ENCODE data around the genes BBLN and SPOUT1.

DNA sequence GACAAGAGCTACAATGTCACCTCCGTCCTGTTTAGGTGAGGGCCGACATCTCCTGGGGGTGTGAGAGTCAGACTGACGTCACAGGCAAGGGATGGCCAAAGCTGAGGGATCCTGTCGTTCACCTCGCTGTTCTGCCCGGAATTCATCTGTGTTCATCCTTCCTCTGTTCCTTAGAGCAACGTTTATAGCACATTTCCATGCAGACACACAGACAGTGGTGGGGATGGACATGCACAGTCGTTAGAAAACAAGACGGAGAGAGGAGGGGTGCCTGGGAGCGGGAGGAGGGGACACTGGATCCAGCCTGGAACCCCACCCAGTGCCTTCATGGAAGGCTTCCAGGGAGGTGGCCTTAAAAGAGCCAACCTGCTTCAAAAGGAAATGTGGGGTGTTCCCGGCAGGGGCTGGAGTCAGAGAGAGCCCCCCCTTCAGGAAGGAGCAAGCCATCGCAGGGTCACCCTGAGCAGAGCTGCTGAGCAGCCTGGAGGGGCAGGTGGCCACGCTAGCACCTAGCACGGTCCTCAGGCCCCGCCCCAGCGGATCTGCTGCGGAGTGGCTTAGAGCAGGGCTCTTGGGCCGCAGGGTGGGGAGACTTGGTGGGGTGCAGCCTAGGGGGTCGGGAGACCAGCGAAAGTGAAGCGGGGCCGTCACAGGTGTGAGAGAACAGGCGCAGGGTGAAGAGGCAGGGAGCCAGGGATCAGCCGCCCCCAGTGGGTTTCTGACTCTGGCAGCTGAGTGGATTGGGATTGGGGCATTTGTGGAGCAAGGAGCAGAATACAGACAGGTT lies 1.3 kb downstream of the LCN2 start:
- PRO-cap, 3 experiments, result no peak in any of the 3 experiments
- RAMPAGE, long total RNA, 2 experiments, result no peak in any of the 2 experiments
- RRBS, result no CpG with 5 or more reads among the region's 24 CpGs

- PRO-cap, 3 experiments, result peak in 3 of 3 experiments; most common plus-strand start chr9:128160180 (in 1); most common minus-strand start chr9:128160026 (in 2)
- RAMPAGE, long total RNA, 2 experiments, result start-site peak on the plus strand in 2 of 2 experiments, at chr9:128160225-128160399 at its widest, 1,223 to 2,515 reads per replicate
- RRBS, result 1% methylated on average over 40 of the region's 82 CpGs
Observed at GRCh38 chr9:128159415-128160491, at the start of gene BBLN. BBLN (plus strand) TSS chr9:128160265.

DNA sequence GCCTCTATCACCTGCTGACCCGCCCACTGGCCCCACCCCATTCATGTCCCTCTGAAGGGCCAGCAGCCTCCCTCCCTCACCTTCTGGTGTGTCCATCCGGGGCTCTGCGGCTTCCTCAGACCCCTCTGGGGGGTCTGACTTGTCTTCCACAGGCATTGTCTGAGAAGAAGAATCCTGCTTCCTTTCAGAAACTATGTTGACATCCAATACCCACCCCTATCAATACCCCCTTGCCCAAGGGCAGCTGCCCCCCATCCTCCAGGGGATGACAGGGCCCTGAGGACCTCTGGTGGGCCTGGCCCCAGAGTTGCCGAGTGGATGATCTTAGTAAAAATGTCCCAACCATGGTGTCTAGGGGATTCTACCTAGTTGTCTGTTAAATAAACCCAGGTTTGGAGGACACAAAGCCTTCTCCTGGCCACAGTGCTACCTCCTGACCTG lies 10.7 kb downstream of the CIZ1 start:
- PRO-cap, 3 experiments, result no peak in any of the 3 experiments
- RAMPAGE, long total RNA, 2 experiments, result no peak in any of the 2 experiments
- RRBS, result no CpG with 5 or more reads among the region's 4 CpGs

GRCh38 chr9:128204069-128204821 lies 1.1 kb downstream of the DNM1 start:
- PRO-cap, 3 experiments, result peak in 2 of 3 experiments; most common plus-strand start chr9:128204283 (in 1); most common minus-strand start chr9:128204207 (in 2)
- RAMPAGE, long total RNA, 2 experiments, result no peak in any of the 2 experiments
- RRBS, result no CpG with 5 or more reads among the region's 36 CpGs

DNA sequence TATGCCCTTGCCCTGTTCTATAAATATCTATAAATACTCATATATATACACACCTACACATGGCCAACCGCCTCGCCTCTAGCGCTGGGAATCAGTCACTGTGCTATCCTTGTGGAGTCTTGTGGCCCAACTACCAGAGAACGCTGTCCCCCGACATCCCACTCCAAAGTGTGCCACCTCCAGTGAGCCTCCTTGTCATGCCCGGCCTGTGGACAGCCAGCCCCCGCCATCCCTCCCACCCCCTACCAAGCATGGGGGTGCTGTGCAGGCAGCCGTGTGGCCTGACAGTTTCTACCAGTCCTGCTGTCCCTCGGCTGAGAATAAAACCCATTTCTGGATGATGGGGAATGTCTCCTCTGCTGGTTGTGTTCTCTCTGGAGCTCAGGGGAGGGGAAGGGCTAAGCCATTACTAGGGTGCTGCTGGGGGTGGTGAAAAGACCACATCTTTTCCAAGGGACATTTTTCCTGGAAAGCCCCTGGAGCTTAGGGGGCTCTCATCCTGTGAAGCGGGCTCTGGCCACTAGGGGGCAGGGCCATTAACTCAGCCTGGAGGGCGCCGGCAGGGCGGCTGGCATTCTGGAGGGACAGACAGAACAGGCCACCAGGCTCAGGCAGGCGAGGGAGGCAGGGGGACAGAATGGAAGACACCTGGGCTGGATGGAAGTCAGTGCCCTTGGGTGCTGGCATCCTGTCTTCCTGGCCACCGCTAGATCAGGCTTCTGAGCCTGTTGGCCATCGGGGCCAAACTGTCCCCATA lies 20.7 kb downstream of the GOLGA2 start:
- PRO-cap, 3 experiments, result no peak in any of the 3 experiments
- RAMPAGE, long total RNA, 2 experiments, result no peak in any of the 2 experiments
- RRBS, result no CpG with 5 or more reads among the region's 16 CpGs

- PRO-cap, 3 experiments, result no peak in any of the 3 experiments
- RAMPAGE, long total RNA, 2 experiments, result no peak in any of the 2 experiments
- RRBS, result no CpG with 5 or more reads among the region's 27 CpGs
Observed at GRCh38 chr9:128259888-128260712, 15.7 kb downstream of the GOLGA2 start.

DNA sequence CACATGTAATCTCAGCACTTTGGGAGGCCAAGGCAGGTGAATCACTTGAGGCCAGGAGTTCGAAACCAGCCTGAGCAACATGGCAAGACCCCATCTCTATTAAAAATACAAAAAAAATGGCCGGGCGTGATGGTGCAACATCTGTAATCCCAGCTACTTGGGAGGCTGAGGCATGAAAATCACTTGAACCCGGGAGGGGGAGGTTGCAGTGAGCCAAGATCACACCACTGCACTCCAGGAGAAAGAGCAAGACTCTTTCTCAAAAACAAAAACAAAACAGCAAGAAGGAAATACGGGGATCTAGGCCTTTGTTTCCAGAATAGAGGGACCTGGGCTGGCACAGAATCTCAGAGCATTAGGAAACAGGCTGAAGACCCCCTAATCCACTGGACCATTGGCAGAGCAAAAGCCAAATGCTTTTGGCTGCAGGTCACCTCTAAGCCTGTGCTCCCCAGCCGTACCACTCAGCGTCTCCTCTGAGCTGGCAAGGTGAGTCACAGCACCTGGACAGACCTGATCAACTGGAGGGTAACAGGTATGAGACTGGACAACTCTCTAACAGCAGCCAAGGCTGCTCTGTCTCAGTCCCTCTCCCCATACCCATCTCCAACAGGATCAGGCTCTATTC lies 4.9 kb downstream of the GOLGA2 start:
- PRO-cap, 3 experiments, result no peak in any of the 3 experiments
- RAMPAGE, long total RNA, 2 experiments, result no peak in any of the 2 experiments
- RRBS, result no CpG with 5 or more reads among the region's 7 CpGs

DNA sequence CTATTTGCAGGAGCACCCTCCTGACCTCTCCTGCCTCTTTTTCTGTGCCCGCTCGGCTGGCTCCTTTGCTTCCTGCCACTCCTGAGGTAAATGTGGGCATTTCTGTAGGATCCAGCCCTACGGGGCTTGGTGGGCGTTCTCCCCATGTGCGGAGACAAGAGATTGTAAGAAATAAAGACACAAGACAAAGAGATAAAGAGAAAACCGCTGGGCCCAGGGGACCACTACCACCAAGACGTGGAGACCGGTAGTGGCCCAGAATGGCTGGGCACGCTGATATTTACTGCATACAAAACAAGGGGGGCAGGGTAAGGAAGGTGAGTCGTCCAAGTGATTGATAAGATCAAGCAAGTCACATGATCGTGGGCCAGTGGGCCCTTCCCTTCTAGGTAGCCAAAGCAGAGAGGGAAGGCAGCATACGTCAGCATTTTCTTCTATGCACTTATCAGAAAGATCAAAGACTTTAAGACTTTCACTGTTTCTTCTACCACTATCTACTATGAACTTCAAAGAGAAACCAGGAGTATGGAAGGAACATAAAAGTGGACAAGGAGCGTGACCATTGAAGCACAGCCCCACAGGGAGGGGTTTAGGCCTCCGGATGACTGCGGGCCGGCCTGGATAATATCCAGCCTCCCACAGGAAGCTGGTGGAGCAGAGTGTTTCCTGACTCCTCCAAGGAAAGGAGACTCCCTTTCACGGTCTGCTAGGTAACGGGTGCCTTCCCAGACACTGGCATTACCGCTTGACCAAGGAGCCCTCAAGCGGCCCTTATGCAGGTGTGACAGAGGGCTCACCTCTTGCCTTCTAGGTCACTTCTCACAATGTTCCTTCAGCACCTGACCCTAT lies 3.3 kb downstream of the SWI5 start:
- PRO-cap, 3 experiments, result no peak in any of the 3 experiments
- RAMPAGE, long total RNA, 2 experiments, result no peak in any of the 2 experiments
- RRBS, result no CpG with 5 or more reads among the region's 20 CpGs

- PRO-cap, 3 experiments, result no peak in any of the 3 experiments
- RAMPAGE, long total RNA, 2 experiments, result no peak in any of the 2 experiments
- RRBS, result no CpG with 5 or more reads among the region's 8 CpGs
Observed at GRCh38 chr9:128323308-128323706, 668 bp downstream of the COQ4 start.

GRCh38 chr9:128361795-128362469 lies 9.2 kb upstream of the URM1 start:
- PRO-cap, 3 experiments, result peak in 1 of 3 experiments; most common plus-strand start chr9:128362174 (in 1)
- RAMPAGE, long total RNA, 2 experiments, result no peak in any of the 2 experiments
- RRBS, result no CpG with 5 or more reads among the region's 19 CpGs

DNA sequence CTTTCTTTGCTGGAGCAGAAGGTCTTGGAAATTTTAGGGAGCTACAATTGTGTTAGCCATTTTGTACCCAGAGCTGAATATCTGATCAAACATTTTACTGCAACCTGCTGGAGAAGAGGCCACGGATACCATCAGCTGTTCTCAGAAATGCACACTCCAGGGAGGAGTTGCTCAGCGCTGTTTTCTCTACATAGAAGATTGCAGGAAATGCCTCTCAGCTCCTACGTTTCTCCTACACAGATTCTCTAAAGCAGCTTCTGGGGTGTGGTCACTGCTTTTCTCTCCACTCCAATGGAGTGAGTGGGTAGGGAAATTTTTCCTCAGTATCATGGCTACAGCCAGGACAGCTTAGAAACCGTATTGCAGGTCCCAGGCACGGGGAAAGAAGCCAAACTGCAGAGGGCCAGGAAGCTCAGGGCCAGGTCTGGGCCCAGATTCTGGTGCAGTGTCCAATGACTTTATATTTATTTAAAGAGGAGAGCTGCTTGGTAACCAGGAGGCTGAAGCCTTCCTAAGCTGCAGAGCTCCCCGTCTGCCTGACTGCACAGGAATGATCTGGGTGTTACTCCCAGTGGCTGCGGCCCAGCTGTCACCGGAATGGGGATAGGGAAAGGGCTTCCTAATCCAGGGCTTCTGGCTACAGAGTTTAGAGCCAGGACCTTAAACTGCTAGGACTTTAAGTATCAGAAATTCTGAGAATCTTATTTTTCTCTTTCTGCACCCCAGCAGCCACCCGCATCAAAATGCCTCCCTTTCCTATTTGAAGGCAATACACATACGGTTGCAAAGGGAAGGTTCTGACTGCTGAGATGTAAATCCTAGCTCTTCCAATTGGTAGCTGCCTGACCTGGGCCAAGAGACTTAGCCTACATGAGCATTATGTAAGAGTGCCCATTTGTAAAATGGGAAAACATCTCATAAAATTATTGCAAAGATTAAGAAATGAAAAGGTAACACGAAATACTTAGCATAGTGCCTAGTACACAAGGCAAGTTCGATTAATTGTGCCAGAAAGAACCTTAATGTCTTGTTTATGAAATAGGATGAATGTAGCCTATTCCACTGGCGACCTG lies 1.4 kb upstream of the SPTAN1 start:
- PRO-cap, 3 experiments, result no peak in any of the 3 experiments
- RAMPAGE, long total RNA, 2 experiments, result no peak in any of the 2 experiments
- RRBS, result no CpG with 5 or more reads among the region's 13 CpGs

DNA sequence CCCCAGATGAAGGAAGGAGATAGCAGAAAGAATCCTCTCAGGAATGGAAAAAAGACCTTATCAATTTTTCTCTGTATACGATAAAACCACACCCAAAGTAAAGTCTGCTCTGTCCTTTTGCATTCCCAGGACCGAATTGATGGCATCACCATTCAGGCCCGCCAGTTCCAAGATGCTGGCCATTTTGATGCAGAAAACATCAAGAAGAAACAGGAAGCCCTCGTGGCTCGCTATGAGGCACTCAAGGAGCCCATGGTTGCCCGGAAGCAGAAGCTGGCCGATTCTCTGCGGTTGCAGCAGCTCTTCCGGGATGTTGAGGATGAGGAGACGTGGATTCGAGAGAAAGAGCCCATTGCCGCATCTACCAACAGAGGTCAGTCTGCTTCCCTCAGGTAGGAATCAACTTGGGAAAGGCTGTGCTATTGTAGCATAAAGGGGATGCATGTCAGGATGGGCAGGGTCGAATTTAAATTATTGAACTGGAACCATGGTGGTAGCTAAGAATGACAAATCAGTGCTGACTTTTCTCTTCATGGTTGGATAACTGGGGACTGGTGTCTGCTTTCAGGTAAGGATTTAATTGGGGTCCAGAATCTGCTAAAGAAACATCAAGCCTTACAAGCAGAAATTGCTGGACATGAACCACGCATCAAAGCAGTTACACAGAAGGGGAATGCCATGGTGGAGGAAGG lies 31.9 kb downstream of the SPTAN1 start:
- PRO-cap, 3 experiments, result no peak in any of the 3 experiments
- RAMPAGE, long total RNA, 2 experiments, result no peak in any of the 2 experiments
- RRBS, result 100% methylated on average over 3 of the region's 14 CpGs

GRCh38 chr9:128628378-128628889 lies 28.2 kb downstream of the DYNC2I2 start:
- PRO-cap, 3 experiments, result no peak in any of the 3 experiments
- RAMPAGE, long total RNA, 2 experiments, result no peak in any of the 2 experiments
- RRBS, result 70% methylated on average over 5 of the region's 12 CpGs

DNA sequence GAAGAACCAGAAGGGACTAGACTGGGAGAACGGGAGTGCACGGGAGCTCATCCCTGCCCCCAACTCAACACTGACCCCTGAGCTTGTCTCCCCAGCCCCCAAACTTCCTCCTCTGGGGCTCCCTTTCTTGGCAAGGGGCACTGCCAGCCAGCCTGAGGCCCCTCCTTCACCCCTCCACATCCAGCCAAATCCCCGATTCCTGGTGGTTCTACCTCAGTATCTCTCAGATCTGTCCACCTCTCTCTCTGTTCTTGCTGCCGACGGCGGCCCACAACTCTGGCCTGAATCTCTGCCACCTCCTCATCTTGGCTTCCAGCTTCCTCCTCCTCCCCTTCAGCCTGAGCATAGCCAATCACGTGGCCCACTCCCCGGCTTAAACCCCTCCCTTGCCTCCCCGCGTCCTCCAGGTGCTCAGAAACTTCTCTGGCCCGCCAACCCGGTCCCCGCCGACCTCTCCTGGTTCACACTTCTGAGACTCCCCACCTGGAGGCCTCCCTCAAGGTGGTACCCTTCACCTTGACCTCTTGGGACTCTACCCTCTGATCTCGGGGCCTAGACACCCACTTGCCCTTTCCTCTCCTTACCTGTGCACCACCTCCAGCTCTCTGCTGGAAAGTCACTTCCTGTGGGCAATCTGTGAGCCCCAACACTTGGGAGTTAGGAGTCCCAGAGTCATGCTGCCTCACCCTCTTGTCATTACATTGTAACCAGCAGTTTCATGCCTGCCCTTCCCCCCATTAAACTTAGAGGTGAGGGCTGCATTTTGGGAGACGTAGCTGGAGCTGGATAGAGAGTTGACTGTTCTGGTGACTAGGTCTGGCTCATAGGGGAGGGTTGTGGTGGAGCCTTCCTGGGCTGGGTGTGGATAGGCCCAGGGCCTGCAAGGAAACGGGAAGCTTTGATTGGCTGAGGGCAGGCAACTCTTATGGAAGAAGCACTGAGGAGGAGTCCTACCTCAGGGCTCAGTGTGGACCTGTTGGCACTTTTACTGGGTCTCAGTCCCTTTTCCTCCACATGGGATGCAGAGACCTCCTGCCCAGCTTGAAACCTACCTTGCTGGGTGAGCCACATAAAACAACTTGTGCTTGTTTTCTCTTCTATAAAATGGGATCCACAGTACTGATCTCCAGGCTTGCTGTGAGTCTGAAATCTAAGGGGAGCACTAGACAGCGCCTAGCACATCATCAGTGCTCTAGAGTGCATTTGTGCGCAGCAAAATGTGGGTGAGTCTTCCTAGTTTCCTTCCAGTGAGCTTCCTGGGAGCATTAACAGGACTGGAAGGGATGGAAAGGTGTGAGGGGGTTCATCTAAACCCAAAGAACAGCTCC lies 4.4 kb upstream of the SET start:
- PRO-cap, 3 experiments, result peak in 3 of 3 experiments; most common minus-strand start position 278 of the sequence (in 3)
- RAMPAGE, long total RNA, 2 experiments, result no peak in any of the 2 experiments
- RRBS, result 66% methylated on average over 5 of the region's 19 CpGs

DNA sequence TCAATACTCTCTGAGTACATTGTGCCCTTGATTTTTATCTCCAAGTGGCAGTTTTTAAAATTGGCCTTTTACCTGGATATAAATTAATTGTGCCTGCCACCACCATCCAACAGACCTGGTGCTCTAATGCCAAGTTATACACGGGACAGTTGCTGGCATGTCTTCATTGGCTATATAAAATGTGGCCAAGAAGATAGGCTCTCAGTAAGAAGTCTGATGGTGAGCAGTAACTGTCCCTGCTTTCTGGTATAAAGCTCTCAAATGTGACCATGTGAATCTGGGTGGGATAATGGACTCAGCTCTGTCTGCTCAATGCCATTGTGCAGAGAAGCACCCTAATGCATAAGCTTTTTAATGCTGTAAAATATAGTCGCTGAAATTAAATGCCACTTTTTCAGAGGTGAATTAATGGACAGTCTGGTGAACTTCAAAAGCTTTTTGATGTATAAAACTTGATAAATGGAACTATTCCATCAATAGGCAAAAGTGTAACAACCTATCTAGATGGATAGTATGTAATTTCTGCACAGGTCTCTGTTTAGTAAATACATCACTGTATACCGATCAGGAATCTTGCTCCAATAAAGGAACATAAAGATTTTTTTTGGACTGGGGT lies 6.4 kb upstream of the PKN3 start:
- PRO-cap, 3 experiments, result no peak in any of the 3 experiments
- RAMPAGE, long total RNA, 2 experiments, result no peak in any of the 2 experiments
- RRBS, result no CpG with 5 or more reads among the region's 3 CpGs

DNA sequence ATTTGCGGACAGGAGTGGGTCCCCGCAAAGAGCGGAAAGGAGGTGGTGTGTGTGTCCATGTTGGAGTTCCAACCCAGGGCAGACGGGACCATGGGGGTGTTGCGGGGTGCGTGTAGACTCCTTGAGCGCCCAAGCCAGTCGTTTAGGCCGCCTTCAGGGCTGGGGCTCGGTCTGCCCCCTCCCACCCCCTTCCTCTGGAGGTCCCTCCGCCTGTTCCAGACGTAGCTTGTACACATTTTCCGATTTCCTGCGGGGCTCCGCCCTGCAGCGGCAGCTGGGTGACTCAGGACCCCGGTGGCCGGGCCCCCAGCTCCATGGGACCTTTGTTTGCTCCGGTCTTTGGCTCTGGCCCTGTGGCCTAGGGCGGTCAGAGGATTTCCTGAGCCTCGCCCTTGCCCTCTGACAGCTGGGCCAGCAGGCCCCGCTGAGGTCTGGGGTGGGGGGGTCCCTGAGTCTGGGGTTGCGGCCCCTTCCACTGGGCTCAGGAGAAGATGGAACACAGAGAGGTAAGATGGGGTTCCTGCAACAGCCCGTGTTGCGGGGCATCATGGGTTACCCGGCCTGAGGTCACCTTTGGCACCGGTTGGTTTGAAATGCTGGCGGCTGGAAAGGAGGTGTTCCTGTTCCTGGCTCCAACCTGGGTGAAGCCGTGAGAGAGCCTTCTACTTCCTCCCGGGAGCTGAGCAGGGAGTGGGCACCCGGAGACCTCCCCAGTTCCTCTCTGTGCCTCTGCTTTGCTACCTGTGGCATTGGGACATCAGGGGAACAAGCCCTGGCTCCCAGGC lies 1.5 kb downstream of the PKN3 start:
- PRO-cap, 3 experiments, result peak in 3 of 3 experiments; most common plus-strand start position 286 of the sequence (in 2); most common minus-strand start position 144 of the sequence (in 2)
- RAMPAGE, long total RNA, 2 experiments, result no peak in any of the 2 experiments
- RRBS, result 50% methylated on average over 4 of the region's 31 CpGs

- PRO-cap, 3 experiments, result no peak in any of the 3 experiments
- RAMPAGE, long total RNA, 2 experiments, result no peak in any of the 2 experiments
- RRBS, result no CpG with 5 or more reads among the region's 6 CpGs
Observed at GRCh38 chr9:128727562-128728225, 3.8 kb upstream of the ZDHHC12 start.

- PRO-cap, 3 experiments, result peak in 1 of 3 experiments; most common minus-strand start chr9:128783633 (in 1)
- RAMPAGE, long total RNA, 2 experiments, result no peak in any of the 2 experiments
- RRBS, result no CpG with 5 or more reads among the region's 4 CpGs
Observed at GRCh38 chr9:128783541-128784033, 3.5 kb upstream of the TBC1D13 start.

DNA sequence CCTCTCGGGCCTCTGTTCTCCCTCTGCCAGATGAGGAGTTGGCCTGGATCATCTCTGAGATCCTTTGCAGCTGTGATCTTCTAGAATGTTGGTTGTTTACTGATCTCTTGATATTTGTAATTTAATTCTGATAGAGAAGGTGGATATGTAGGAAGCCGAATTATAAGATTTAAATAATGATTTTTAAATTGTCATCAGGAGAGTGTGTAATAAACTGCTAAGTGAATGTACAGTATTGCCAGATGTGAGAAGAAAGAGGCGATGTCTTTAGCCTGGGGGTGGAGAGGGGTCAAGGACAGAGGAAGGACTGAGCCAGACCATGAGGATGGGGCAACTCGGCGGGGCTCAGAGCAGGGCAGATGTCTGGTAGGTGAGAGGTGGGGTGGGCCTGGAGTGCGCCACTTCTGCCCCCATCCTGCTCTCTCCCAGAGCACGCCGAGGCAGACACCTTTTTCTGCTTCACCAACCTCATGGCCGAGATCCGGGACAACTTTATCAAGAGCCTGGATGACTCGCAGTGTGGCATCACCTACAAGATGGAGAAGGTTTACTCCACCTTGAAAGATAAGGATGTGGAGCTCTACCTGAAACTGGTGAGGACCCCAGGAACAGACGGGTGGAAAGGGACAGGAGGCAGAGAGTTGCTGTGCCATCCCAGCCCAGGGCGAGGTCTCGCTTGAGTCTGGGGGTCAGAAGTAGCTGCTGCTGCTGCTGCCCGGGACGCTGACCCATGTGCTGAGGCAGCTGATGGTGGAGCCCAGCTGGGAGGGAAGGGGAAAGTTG lies 14.6 kb upstream of the ENDOG start:
- PRO-cap, 3 experiments, result no peak in any of the 3 experiments
- RAMPAGE, long total RNA, 2 experiments, result no peak in any of the 2 experiments
- RRBS, result no CpG with 5 or more reads among the region's 16 CpGs

DNA sequence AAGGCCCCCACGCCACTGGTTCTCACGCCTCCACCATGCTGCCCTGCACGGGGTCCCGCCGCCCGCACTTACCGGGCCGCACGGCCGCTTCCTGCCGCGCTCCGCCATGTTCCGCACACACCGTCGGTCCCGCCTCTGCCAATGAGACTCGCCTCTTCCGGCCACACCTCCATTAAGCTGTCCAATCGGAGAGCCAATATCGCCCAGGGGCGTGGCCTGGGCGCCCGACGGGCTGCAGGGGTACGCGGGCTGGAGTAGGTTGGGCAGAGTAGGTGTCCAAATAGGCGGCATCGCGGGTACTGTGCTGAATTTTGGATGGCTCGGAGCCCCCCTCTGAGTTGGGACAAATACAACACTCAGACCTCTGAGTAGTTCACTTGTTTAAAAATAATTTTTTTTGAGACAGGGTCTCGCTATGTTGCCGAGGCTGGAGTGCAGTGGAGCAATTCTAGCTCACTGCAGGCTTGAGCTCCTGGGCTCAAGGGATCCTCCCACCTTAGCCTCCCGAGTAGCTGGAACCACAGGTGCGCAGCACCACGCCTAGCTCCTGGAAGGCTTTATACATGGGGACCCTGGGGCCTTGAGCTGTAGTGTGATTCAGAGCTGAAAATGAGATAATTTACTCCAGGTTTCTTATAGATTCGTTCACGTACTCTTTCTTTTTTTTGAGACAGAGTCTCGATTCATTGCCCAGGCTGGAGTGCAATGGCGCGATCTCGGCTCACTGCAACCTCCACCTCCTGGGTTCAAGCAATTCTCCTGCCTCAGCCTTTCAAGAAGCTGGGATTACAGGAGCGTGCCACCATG lies at the start of gene SPOUT1:
TSS of gene SPOUT1 (minus strand) at position 122 of the 807 bp plus-strand sequence.
- PRO-cap, 3 experiments, result peak in 3 of 3 experiments; most common plus-strand start position 266 of the sequence (in 3); most common minus-strand start position 115 of the sequence (in 3)
- RAMPAGE, long total RNA, 2 experiments, result start-site peak on the minus strand in 1 of 2 experiments, centred at position 134 of the sequence, 413 reads per replicate
- RRBS, result under 1% methylated on average over 17 of the region's 43 CpGs